AG04449 (cell line): ENCODE data around the genes TTC7B and CCDC88C.

DNA sequence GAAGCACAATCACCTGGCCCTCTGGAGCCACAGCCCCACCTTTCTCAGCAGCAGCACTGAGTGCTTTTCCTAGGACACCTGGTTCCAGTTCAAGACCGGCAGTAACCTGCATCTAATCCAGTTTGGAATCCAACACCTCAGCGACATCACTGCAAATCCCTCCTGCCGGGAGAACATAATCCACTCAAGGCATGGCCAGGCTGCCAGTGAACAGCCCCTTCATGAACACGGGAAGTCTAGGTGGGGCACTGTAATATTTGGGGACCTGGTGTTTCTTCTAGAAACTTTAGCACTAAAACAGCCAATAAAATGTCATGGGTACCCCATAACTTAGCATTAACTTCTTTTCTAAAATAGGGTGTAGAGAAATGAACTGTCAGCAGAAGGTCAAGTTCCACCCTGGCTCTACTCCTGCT, 76.9 kb downstream of the TTC7B start:
- RRBS: 48% methylated on average over 3 of the region's 4 CpGs

DNA sequence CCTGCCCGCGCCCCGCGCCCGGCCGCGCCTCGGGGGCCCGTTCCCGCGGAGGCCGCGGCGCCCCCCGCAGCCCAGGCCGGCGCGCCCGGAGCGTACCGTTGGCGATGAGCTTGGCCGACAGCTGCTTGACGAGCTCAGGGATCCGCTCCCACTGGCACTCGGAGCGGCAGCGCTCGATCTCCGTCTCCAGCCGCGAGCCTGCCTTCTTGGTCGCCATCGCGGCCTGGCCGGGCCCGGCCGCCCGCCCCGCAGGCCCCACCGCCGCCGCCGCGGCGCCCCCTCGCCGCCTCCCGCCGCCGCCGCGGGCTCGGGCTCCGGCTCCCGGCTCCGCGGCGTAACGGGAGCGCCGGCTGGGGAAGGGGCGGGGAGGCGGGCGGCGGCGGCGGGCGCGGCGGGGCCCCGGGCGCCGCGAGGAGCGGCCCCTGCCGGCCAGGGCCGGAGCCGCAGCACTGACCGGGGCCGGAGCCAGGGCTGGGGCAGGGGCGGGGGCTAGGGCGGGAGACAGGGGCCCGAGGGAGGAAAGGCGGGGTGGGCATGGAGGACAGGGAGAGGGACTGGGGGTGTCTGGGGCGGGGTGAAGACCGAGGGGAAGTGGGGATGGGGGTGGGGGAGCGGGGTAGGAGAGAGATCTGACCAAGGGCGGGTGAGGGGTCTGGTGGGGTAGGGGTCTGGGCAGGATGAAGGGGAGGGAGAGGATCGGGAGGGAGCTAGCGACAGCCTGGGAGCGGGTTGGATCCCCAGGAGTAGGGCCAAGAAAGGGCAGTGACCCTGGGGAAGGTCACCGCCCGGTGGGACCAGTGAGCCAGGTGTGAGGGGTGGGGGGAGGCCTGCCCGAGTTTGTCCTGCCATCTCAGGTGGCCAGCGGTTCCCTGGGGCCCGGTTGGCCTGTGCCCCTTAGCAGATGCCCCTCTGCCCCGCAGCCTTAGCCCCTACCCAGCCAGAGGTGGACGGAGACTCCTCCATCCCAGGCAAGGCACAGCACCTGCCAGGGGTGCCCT, at the start of gene TTC7B:
TTC7B (minus strand) TSS at position 352 of the 998 bp plus-strand sequence.
- RRBS: 2% methylated on average over 43 of the region's 99 CpGs

DNA sequence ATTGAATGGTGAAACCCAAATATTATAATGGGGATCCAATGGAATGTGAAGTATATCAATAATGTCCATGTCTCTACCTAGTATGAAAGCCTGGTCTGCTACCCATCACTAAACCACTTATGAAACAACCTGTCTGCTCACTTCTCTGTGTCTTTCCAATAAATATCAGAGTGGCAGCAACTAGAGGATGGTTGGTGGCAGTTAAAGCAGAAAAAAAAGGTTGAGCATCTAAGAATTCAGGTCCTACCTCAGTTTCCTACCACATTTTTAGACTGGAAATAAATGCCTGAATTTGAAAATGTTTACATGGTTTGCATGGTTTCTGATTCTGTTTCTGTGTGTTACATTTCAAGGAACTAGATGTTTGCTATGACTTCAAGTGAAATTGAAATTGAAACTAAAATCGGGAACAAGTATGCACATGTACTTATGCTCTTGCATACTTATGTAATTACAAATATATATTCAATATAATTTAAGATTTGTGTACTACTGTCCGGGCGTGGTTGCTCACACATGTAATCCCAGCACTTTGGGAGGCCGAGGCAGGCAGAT, 38.1 kb downstream of the RPS6KA5 start:
- RRBS: no CpG with 5 or more reads among the region's 4 CpGs

DNA sequence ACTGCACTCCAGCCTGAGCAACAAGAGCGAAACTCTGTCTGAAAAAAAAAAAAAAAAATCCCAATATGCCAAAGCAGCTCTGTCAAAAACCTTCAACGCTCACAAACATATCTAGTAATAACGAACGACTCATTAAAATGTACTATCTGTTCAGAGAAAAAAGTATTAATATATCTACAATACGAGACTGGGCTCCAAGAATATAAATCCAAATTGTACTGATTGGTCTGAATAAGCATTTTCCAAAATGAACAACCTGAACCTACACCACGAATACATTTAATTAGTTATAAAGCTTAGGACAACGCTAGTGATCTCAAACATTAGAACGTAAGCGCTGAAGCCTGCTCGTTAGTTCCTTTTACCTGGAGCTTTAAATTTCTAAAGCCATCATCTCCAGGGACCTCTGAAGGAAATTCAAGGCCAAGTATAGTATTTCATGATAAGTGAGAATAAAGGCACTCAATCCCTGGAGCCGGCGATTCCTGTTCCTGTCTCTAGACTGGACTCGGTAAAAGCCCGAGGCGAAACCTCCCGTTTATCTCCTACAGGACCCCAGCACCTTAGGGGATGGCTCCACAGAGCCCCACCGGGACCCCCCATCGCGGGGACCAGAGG, 1.0 kb downstream of the RPS6KA5 start:
- RRBS: 0% methylated on average over 1 of the region's 19 CpGs

GRCh38 chr14:91119794-91120466, 6.1 kb downstream of the DGLUCY start:
- RRBS: no CpG with 5 or more reads among the region's 7 CpGs

GRCh38 chr14:91149377-91150186, 35.7 kb downstream of the DGLUCY start:
- RRBS: no CpG with 5 or more reads among the region's 13 CpGs

DNA sequence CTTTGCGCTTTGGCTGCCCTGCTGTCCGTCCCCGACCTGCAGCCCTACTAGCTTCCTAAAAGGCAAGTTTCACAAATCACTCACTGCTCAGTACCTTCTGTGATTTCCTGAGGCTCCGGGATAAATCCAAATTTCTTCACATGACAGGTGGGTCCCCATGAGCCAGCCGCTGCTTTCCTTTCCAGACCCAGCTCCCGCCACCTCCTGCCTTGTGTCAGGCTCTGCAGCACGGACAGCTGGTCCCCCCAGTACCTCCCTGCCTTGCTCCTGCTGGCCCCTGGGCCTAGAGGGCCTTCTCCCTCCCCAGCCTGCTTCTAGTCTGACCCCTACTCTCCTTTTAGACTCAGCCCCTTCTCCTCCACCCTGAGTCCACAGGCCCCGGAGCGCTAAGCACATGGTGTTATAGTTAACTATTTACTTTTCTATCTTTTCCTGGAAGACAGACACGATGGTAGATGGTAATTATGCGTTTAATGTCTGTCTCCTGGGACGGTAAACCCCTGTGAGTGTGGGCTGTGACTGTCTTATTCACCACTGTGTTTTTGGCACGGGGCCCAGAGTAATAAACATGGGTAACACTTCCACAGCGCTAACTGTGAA, 40.9 kb downstream of the DGLUCY start:
- RRBS: no CpG with 5 or more reads among the region's 14 CpGs

- RRBS: no CpG with 5 or more reads among the region's 11 CpGs
These were observed 80.2 kb upstream of the GPR68 start for GRCh38 chr14:91324667-91325087.

GRCh38 chr14:91339716-91340306, 77.8 kb downstream of the CCDC88C start:
- RRBS: 91% methylated on average over 8 of the region's 27 CpGs

- RRBS: no CpG with 5 or more reads among the region's 12 CpGs
These were observed 75.3 kb downstream of the CCDC88C start for GRCh38 chr14:91342265-91342754.

GRCh38 chr14:91377879-91378322, 39.7 kb downstream of the CCDC88C start:
- RRBS: no CpG with 5 or more reads among the region's 6 CpGs

GRCh38 chr14:91399910-91400482, 17.6 kb downstream of the CCDC88C start:
- RRBS: 75% methylated on average over 3 of the region's 17 CpGs

DNA sequence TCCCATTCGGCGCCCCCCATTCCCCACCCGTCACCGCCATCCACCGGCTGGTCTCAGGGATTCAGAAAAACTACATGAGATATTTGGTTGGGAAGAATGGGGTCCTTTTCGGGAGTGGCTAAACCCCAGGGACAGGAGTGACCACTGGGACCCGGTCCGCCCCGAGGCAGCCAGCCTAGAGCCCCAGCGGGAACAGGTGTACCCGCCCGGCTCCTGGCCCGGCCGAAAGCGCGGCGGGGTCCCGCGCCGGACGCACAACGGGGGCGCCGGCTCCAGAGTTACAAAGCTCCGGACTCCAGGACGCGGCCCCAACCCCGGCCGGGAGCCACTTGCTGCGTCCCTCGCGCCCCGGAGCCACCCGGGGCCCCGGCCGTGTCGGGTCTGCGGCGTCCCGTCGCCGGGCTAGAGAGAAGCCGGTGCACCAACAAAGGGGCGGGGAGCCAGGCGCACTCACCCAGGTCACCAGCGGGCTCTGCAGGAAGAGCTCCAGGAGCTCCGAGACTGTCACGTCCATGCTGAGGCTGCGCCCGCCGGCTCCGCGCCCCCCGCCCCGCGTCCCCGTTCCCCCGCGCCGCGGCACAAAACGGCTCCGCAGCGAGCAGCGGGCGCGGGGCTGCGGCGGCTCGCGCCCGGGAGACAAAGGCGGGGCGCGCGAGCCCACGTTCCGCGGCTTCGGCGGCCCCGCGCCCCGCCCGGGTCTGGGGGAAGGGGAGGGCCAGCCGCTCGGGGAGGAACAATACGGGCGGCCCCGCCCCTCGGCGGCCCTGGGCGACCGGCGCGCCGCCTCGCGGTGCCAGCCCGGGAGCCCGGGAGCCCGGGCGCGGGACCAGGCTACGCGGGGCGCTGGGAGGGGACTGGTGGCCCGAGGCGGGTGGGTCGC, at the start of gene CCDC88C:
CCDC88C (minus strand) TSS at position 644 of the 880 bp plus-strand sequence.
- RRBS: 2% methylated on average over 46 of the region's 110 CpGs

DNA sequence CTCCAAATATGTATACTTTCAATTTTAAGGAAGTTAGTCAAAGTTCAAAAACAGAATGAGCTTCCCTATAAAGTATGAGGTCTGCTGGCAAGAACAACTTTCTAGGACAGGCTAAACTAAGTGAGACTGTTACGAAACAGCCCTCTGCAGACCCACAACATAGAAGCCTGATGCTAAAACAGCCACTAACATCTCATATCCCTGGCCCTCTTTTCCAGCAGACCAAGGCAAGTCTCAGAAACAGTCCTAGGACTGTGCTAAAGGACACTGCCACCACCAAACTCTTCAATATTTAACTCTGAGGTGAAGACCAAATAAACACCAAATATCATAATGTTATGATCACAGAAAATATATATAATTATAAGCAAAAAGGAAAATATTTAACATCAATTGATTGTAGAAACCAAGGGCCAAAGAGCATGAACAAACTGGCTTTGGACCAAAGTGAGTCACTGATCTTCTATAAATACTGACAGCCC, 27.7 kb downstream of the PPP4R3A start:
- RRBS: no CpG with 5 or more reads among the region's 1 CpG

DNA sequence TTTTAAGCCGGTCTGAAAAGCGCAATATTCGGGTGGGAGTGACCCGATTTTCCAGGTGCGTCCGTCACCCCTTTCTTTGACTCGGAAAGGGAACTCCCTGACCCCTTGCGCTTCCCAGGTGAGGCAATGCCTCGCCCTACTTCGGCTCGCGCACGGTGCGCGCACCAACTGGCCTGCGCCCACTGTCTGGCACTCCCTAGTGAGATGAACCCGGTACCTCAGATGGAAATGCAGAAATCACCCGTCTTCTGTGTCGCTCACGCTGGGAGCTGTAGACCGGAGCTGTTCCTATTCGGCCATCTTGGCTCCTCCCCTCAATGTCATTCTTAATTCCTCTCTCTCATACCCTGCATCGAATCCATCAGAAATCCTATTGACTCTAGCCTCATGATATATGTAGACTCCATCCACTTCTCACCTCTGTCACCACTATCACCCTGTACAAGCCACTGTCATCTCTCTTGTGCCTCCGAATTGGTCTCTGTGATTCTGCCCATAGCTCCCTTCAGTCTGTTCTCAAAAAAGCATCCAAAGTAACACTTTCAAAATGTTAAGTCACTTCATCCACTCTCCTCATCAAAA, 85.9 kb downstream of the CATSPERB start:
- RRBS: no CpG with 5 or more reads among the region's 24 CpGs

GRCh38 chr14:91889200-91890219, 22.2 kb upstream of the TC2N start:
- RRBS: 87% methylated on average over 5 of the region's 18 CpGs

DNA sequence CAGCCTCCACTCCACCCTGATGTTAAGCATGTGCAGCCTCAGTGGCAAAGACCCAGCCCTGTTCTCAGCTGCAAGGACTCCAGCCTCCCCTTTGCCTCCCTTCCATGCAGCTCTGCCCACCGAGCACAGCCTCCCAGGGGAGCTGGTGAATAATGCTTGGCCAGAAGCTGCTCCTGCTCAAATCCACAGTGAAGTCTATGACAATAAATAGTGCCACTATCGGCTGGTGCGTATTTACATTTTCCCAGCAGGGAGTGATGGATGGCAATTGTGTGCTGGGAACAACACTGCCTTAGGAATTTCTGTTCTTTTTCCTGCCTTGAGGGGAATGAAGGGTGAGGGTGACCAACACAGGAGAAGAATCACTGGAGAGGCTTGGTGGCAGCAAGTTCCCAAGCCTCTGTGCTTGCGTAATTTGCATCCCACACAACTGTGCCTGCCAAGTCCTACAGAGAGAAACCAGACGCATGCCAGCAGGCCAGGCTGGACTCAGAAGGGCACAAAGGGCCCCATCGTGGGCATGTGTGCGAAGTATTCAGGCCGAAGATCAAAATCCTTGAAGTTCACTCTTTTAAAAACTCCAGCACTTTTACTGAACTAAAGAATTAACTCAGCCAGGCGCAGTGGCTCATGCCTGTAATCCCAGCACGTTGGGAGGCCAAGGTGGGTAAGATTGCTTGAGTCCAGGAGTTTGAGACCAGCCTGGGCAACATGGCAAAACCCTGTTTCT, 30.0 kb upstream of the TC2N start:
- RRBS: no CpG with 5 or more reads among the region's 10 CpGs

- RRBS: no CpG with 5 or more reads among the region's 11 CpGs
These were observed 12.4 kb downstream of the FBLN5 start for GRCh38 chr14:91935107-91935480.

GRCh38 chr14:92004230-92004907, 35.5 kb downstream of the TRIP11 start:
- RRBS: no CpG with 5 or more reads among the region's 6 CpGs